LHCN-M2 (cell line): Measurements from ENCODE around the genes STX12 and DNAJC8.

- RAMPAGE, long total RNA: no peak
Observed at GRCh38 chr1:27418184-27419265, 26.1 kb downstream of the GPR3 start.

DNA sequence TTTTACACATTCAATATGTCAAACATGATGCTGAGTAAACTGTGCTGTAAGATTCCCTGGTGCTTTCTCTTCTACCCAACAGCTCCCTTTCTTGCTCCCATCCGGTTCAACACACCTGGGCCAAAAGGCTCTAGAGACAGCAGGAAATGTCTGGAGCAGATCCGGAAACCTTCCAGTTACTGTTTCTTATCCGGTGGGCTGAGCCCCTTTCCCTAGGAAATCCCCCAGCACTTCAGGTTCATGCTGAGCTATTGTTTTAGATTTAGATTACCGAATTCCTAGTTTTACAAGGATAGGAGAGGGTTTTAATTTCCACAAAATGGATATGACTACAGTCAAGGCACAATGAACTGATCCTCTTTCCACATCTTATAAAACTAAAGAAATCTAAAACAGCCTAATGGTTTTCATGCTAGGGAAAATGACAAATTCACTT lies 37.5 kb downstream of the GPR3 start:
- RAMPAGE, long total RNA: no peak

- RAMPAGE, long total RNA: no peak
Observed at GRCh38 chr1:27447880-27448542, 42.0 kb downstream of the WASF2 start.

GRCh38 chr1:27455377-27456006 lies 34.5 kb downstream of the WASF2 start:
- RAMPAGE, long total RNA: no peak

GRCh38 chr1:27488007-27489064 lies 1.6 kb downstream of the WASF2 start:
- RAMPAGE, long total RNA: no peak

GRCh38 chr1:27504169-27505720 lies 14.8 kb upstream of the WASF2 start:
- RAMPAGE, long total RNA: no peak

GRCh38 chr1:27523024-27523471 lies 33.1 kb upstream of the WASF2 start:
- RAMPAGE, long total RNA: no peak

GRCh38 chr1:27535183-27536432 lies 45.6 kb upstream of the WASF2 start:
- RAMPAGE, long total RNA: no peak

DNA sequence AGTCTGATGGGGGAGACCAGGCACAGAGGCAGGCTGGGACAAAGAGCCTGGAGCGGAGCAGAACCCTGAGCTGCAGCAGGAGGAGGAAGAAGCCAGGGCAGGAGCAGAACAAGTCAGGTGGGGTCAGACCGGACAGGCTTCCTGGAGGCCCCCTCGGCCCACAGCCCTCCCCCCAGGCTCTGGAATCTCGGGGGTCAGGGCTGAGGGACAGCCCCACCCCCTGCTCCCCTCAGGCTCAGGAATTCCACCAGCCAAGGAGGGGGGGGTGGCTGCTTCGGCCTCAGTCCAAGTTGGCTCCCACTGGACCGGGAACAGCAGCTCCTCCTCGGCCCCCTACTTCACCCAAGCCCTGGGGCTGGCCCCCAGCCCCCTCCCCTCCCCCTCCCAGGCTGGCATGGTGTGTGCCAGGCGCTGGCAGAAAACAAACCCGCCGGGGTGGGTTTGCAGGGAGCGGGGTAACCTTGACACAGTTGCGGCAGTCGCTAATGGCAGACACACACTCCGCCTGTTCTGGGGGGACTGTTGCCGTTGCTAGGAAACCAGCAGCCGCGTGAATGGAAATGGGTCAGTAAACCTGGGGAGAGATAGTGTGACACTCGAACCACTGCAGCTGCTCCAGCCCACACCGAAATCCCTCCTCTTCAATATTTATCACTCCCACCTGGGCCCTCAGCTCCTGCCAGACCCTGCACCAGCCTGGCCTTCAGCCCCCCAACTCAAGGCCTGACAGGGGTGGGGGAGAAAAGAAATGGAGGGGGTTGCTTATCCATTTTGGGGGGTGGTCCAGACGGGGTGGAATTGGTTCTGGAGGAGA lies 32.4 kb downstream of the AHDC1 start:
- RAMPAGE, long total RNA: no peak

- RAMPAGE, long total RNA: no peak
Observed at GRCh38 chr1:27574596-27575484, 29.1 kb downstream of the AHDC1 start.

DNA sequence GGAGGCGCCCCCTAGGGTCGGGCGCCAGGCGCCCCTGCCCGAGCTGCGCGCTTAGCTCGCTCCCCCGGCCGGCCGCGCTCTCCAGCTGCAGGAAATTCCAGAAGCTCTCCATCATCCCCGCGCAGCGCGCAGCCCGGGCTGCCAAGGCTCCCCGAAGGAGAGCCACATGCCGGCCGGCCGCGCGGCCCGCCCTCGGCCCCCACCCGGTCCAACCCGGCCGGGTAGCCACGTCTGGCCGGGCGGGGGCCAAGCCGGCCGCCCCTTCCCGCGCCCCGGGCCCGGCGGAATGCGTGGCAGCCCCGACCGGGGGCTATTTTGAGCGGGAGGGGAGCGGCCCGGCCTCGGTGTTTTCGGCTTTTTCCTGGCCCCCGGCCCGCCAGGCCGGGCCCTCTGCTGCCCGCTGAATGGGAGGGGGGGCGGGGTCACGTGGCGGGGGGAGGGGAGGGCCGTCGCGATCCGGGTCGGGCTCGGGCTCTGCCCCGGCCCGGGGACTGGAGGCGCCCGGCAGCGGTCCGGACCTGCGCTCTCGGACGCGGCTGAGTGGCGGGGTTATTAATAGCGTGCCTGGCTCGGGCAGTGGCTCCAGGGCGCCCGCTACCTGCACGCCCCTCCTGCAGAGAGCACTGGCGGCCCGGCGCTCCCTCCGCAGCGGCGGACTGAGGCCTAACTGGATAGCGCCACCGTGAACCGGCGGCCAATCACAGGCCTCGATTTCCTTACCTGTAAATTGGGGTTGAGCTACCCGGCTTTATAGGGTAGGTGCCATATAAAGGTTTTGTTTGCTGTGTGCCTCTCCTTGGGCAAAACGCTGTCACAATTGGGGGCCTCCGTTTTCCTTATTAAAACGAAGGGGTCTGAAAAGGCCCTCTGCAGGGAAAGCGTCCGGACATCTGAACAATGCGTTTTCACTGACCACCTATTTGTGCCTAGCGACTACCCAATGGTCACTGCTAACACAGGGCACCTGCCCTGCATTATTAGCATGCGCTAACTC lies 28.2 kb downstream of the AHDC1 start:
- RAMPAGE, long total RNA: no peak

DNA sequence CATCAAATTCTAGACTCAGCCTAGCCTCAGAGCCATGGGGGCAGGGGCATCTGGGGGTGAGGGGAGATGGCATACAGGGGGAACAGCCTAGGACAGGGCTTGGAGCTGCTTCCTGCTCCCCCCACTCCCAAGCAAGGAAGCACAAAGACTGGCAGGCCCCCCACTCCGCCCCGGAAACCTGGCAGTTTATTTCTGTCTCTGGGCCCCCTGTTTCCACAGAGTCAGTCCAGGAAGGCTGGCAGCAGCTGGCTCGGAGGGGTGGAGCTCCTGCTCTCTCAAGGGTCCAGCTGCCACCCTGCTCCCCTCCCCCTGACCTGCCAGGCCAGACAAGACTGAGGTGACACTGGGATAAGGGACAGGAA lies 26.5 kb downstream of the AHDC1 start:
- RAMPAGE, long total RNA: no peak

DNA sequence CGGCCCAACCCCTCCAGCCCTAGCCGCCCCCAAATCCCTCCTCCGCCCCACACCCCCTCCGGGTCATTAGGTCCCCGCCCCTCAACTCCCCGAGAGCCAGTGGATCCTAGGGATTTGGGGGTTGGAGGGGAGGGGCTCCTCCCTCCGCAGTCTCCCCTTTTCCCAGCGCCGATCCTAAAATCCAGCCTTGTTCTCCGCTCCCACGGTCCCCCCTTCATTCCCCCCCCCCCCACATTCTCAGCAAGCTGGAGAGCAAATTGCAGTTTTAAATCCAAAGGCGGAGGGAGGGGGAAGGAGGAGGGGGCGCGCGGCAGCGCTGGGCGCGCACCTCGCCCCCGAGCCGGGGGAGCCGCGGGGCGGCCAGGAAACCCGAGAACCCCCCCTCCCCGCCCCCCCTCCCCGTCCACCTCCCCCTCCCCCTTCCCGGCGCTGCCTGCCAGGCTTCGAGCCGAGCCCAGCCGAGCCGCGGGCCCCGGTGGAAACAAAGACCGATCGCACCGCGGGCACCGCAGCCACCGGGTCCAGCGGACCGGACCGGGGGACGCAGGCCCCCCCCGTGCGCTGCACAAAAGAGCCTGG lies 1.1 kb downstream of the AHDC1 start:
- RAMPAGE, long total RNA: no peak

GRCh38 chr1:27614766-27615506 lies 11.0 kb upstream of the AHDC1 start:
- RAMPAGE, long total RNA: no peak

- RAMPAGE, long total RNA: no peak
Observed at GRCh38 chr1:27724728-27725422, 886 bp upstream of the FAM76A start.

GRCh38 chr1:27772398-27773475 lies at the start of gene STX12:
STX12 (plus strand) TSS chr1:27773219.
- RAMPAGE, long total RNA: start-site peak on the plus strand at chr1:27773207-27773259, 104 reads

GRCh38 chr1:27773476-27774608 lies 823 bp downstream of the STX12 start:
- RAMPAGE, long total RNA: no peak

- RAMPAGE, long total RNA: no peak
Observed at GRCh38 chr1:27789405-27790008, 16.5 kb downstream of the STX12 start.

DNA sequence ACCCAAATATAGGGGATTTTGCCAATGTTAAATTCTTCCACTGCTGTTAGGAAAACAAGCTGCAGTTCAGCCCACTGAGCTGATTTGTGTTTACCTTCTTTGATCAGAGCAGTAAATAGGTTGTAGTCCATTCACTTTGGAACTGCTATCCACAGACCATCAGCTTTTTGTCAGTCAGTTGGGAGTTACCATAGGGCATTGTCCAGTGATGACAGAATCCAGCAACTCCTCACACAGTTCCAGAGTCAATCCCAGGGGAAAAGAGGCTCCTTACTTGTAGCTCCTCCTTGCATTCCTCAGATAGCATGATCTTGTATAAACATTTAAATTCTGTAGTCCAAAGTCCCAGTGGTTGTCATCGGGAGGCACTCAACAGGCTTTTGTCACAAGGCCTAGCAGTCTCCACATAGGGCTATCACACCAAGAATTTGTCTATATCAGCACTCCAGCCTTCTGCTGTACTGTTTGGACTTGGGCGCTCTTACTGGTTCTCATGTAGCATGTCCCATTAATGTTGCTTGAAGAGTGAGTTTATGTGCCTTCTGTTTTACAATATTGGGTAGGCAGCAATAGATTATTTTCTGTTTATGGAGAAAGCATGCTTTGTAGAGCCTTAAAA lies 13.3 kb upstream of the PPP1R8 start:
- RAMPAGE, long total RNA: no peak

GRCh38 chr1:28232244-28233460 lies at the start of gene DNAJC8:
DNAJC8 (minus strand) TSS chr1:28233029.
- RAMPAGE, long total RNA: start-site peak on the minus strand at chr1:28233004-28233037, 197 reads